Spinal cord (tissue), 3 donors: ENCODE data around the genes ADAM21 and MAP3K9.

GRCh38 chr14:70005192-70005756 is 126.1 kb downstream of the SMOC1 start:
- PRO-cap = no peak
- RAMPAGE, long total RNA = no peak

- PRO-cap = no peak
- RAMPAGE, long total RNA = no peak
Observed at GRCh38 chr14:70452027-70452269, at the start of gene ADAM21. ADAM21 (plus strand) TSS chr14:70452174.

DNA sequence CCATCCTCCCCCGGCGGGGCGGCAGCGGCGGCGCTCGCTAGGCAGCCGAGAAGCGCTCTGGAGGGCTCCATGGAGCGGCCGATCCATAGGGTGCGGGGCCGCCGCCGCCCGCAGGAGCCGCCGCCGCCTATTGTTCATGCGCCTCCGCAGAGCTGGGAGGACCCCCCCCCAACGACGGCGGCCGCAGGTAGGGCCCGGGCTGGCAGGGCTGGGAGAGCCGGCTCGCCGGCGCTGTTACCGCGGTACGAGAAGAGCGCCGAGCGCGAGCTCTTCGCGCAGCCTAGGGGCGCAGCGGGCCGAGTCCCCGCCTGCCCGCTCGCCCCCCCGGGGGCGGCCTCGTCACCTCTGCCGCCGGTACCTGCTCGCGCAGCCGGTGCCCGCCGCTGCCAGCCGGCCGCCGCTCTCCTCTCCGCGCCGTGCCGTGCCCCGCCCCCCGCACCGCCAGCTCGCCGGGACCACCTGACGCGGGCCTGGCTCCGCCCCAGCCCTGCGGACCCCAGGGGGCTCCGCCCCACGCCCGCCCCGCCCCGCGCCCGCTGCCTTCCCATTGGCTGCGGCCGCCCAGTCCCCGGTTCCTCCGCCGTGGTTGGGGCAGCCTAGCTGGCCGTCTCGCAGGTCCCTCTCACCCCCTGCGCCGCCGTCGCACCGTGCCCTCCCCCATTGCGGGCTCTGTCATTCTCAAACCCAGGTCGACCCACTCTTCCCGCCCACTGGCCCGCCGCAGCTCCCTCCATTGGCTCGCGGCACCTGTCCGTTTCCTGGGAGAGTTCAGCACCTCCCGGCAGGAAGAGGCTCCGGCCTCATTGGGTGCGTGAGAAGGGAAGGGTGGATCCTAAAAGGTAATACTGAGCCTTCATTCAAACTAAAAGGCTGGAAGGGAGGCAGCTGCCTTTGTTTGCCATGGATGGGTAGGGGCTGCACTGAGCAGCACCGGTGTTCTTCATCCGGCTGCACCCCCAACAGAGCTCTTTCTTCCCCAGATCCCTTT is at the start of gene MAP3K9:
MAP3K9 (minus strand) TSS at position 413 of the 988 bp plus-strand sequence.
- PRO-cap = no peak
- RAMPAGE, long total RNA = no peak

GRCh38 chr14:70971680-70972124 is 64.4 kb downstream of the PCNX1 start:
- PRO-cap = no peak
- RAMPAGE, long total RNA = no peak

DNA sequence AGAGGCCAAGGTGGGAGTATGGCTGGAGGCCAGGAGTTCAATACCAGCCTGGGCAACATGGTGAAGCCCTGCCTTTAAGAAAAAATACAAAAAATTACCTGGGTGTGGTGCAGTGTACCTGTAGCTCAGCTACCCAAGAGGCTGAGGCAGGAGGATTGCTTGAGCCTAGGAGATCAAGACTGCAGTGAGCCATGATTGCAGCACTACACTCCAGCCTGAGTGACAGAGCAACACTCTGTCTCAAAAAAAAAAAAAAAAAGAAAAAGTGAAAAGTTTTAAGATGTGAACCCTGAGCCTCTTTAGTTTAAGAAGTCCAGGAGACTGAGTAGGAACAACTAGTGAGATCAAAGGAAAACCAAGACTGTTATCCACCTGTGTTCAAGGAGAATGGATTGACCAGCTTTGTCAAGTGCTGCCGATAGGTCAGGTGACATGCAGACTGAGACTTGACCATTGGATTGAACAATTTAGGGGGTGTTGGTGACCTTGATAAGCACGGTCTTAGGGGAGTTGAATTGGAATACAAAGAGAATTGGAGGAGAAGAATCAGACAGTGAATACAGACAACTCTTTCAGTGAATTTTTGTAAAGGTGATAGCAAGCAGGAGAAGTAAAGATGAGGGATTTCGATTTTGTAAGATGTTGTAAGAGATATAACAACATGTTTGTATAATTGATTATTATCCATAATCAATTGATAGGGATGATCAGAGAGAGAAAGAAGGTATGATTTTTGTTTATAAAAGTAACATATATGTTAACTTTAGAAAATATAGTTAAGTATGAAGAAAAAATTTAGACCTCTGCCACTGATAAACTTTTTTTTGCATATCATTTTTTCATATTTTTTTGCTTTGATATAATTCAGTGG is 66.0 kb downstream of the PCNX1 start:
- PRO-cap = no peak
- RAMPAGE, long total RNA = no peak

GRCh38 chr14:71103340-71103631 is 196.0 kb downstream of the PCNX1 start:
- PRO-cap = no peak
- RAMPAGE, long total RNA = no peak

- PRO-cap = no peak
- RAMPAGE, long total RNA = no peak
Observed at GRCh38 chr14:71116491-71117392, 203.5 kb upstream of the SIPA1L1 start.

DNA sequence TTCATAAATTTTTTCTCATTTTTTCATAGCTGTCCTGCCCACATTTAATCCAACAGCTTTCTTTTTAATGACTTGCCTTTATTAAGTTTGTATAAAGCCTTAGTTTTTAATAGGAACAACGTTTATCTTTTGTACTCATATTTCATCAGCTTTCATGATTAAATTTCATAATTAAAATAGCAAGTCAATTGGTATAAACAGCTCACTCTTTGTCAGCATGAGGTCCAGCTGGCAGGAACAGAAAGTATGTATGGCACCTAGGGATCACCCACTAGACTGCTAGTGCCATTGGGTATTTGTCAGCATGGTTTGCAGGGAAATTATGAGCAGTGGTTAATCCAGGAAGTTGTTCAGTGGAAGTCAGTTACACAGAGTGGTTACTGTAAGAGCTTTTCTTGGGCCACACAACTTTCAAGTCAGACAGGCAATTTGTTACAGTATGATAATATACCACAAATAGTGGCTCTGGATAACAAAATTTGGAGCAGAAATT is 271.6 kb downstream of the SIPA1L1 start:
- PRO-cap = no peak
- RAMPAGE, long total RNA = no peak

GRCh38 chr14:71856210-71856927 is 75.9 kb upstream of the RGS6 start:
- PRO-cap = no peak
- RAMPAGE, long total RNA = no peak

- PRO-cap = no peak
- RAMPAGE, long total RNA = no peak
Observed at GRCh38 chr14:72091190-72091613, 159.0 kb downstream of the RGS6 start.

DNA sequence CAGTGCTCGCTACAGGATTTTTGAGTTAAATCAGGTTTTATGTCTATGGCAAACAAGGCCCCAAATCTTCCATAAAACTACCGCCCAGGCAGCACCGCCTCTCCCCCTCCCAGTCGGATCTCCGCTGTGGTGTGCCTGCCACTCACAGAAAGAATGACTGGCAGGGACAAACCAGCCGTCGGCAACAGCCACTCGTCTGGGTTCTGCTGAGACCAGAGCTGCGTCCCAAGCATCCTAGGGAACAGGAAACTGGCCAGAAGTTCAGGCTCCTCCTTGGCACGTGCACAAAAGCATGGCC is 214.9 kb downstream of the DPF3 start:
- PRO-cap = no peak
- RAMPAGE, long total RNA = no peak

DNA sequence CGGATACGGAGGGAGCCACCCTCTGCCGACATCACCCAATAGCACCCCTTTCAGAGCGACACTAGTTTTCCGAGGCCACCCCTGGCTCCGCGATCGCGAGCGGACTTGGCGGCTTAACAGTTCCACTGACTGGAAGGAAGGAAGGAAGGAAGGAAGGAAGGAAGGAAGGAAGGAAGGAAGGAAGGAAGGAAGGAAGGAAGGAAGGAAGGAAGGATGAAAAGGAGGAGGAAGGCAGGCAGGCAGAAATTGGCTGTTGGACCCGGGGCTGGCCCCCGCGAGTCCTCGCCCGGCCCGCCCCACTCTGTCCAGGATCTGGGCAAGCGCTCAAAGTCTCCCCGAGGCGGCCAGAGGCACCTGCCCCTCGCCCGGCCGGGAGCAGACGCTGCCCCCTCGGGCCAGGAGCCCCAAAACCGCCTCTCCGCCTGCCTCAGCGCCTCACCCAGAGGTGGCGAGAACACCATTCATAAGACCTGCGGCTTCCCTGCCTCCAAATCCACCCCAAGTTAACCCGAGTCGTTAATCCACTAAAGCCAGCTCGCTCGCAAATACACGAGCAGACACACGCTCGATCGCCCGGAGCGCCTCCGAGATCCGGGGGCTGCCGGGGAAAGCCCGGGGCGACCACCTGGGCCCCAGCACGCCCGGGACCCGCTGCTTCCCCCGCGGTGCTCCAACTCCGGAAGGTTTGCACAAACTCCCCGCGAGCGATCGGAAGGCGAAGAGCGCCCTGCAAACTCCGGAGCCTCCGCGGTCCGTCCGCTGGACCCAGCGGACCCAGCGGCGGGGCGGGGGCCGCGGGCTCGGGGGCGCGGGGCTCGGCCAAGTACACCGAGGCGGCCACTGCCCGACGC is 864 bp downstream of the DPF3 start:
- PRO-cap = no peak
- RAMPAGE, long total RNA = no peak

GRCh38 chr14:73500517-73500813 is 9.7 kb downstream of the RIOX1 start:
- PRO-cap = no peak
- RAMPAGE, long total RNA = no peak

GRCh38 chr14:73711941-73712324 is 2.3 kb downstream of the PNMA1 start:
- PRO-cap = no peak
- RAMPAGE, long total RNA = no peak

- PRO-cap = no peak
- RAMPAGE, long total RNA = no peak
Observed at GRCh38 chr14:73771413-73771821, 11.3 kb upstream of the MIDEAS start.

DNA sequence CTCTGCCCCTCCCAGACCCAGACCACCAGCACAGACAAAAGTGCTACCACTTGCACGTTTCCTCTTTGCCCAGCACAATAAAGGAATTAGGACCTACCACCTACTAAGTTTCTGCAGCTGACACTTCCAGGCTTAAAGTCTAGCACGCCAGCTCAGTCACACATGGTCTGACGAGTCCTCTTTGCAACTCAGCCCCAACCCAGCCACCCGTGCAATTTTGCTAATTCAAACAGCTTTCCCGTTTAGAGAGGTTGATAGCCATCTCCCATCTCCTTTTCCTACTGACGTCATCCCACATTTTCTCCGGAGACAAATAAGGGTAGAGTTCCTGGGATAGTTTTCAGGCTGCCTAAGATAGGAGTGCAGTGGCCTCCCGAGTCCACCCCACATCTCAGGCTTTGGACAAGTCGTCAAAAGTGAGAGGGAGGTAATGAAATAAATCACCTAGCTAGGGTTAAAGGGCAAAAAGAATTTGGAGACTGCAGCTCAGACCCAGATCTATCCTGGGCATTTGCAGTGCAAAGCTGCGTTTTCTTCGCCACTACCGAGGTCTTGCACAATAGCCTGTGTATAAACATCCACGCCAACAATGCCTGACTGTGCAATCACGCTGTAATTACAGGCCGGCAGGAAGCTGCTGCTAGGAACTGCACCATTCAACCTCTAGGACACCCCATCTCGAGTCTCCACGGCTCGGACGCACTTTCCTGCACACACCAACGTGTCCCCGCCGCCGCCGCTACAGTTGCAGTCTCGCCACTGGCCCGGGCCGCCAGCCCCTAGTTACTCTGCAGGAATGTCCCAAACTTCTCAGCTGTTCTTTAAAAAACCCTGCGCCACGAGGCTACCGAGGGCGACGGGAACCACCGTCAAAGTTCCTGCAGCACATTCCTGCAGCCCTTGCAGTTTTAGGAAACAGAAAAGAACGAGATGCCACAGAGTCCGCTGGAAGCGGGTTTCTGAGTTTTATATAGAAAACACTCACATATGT is 25.6 kb upstream of the MIDEAS start:
- PRO-cap = no peak
- RAMPAGE, long total RNA = no peak

DNA sequence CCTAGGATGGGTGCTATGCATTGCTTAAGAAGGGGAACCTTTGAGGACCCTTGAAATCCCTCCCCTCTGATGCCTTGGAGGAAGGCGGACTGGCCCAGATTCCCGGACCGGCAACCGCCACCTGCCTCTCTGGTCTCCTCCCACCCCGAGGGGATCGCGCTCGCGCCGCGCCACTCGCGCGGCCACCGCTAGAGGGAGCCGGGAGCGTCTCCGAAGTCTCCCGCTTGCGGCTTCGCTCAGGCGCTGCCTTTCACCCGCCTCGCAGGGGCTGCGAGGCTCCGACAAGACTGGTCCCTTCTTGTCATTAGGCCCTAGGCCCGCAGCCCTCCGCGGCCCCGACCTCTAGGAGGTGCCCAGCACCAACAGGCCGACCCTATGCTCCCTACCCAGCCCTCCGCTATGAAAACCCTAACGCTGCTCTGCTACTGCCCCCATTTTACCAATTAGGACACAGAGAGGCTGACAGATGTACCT is 21.6 kb upstream of the VSX2 start:
- PRO-cap = no peak
- RAMPAGE, long total RNA = no peak

GRCh38 chr14:74326551-74327012 is 21.7 kb upstream of the VRTN start:
- PRO-cap = no peak
- RAMPAGE, long total RNA = no peak

DNA sequence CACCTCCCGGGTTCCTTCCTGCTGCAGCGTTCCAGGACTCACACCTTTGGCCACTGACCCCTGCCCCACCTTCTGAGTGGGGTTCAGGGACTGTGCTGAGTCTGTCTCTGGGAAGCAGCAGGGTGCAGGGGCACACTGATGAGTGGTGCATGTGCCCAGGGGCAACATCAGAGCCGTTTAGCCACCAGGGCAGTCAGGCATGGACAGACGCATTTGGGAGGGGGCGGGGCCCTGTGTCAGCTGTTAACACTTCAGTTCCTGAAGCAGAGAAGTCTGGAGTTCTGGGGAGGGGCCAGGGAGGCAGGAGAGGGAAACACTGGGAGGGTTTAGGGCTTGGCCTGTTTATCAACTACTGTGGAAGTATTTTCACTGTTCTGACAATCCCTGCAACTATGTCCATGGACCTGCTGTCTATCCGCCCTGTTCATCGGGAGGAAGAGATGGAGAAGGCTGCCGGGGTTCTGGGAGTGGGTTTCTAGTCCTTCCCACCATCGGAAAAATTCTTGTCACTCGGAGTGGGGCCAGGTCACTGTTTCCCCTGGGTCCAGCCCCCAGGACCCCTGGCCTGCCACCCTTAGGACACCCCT is 24.0 kb downstream of the SYNDIG1L start:
- PRO-cap = no peak
- RAMPAGE, long total RNA = no peak

GRCh38 chr14:74493905-74494552 is 464 bp downstream of the ISCA2 start:
- PRO-cap = no peak
- RAMPAGE, long total RNA = no peak